ENCODE measurements around a stretch of chr12.

- RAMPAGE, total RNA: no peak
Observed at GRCh38 chr12:117408120-117408385, 46.6 kb upstream of the NOS1 start.

DNA sequence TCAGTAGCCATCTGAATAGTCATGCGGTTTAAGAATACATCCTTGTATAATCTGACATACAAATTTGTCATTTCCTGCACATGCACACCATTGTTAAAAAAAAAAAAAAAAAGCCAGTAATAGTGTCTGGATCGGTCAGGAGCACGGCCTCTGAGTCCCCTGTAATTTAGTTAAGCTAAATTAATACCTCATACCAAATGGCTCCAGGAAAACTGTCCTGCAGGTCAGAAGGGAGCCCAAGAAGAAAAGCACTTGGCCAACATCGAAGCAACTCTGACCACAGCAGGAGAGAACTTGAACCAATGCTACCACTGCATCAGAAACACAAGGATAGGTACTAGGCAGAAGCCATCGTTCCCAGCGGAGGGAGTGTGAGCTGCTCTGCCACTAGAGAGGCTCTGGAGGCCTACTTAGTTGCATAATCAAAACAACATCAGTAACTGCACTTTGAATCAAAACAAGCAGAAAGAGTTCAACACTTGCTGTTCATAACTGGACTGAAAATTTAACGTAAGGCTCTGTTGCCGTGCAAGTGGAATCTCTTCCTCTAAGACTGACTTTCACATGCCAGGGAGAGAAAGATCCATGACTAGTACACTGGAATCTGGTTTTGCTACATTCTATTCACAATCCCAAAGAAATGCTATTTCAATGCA lies 17.1 kb downstream of the RFC5 start:
- RAMPAGE, total RNA: no peak

GRCh38 chr12:118068384-118069189 lies 7.6 kb upstream of the WSB2 start:
- RAMPAGE, total RNA: no peak

GRCh38 chr12:118137083-118137576 lies 1.2 kb downstream of the PEBP1 start:
- RAMPAGE, total RNA: no peak

GRCh38 chr12:118189546-118190250 lies 53.8 kb downstream of the PEBP1 start:
- RAMPAGE, total RNA: no peak

- RAMPAGE, total RNA: no peak
Observed at GRCh38 chr12:118201106-118201517, 65.2 kb downstream of the PEBP1 start.

GRCh38 chr12:118370705-118371879 lies 1.6 kb downstream of the TAOK3 start:
- RAMPAGE, total RNA: no peak

DNA sequence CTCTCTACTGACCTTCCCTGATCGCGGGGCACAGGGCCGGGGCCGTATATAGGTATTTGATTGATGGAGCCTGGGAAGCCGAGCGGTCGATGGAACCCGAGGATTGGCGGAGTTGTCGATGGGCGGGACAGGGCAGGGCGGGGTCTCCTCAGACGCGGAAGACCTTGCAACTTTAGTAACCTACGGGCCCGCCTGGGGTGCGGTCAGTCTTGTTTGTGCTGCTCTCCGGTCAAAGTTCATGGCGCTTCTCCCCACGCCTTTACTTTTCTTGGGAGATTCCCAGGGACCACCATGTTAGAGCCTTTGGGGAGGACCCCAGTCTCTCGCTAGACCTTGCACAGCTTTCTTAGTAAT lies 285 bp upstream of the TAOK3 start:
- RAMPAGE, total RNA: no peak

DNA sequence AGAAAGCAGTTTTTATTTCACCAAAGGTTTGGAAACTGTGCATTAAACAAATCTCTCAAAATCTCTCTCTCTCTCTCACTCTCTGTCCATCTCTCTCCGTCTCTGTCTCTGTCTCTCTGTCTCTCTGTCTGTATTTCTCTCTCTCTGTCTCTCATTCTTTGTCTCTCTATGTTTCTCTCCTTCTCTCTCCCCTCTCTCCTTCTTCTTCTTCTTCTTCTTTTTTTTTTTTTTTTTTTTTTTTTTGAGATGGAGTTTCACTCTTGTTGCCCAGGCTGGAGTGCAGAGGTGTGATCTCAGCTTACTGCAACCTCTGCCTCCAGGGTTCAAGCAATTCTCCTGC lies 18.8 kb downstream of the CCDC60 start:
- RAMPAGE, total RNA: no peak

GRCh38 chr12:119368820-119369521 lies 34.4 kb downstream of the CCDC60 start:
- RAMPAGE, total RNA: no peak

DNA sequence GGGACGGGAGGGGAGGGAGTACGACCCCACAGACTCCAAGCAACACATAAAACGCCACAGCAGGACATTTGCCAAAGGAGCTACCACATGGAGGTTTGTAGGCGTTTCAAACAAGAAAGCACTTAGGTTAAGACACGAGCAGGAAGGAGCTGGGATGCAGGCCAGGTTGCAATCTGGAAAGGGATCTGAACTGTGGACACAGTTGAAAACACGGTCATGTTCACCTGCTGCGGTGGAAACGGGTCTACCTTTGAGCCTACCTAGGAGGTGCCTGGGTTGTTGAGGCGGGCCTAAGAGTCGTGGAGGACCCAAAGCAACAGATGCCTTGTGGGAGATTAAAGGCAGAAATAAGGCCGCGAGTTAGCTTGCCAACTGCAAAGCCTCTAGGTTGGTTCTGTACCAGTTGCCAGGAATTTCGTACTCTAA lies 18.5 kb downstream of the PRKAB1 start:
- RAMPAGE, total RNA: no peak

GRCh38 chr12:119692241-119693667 lies 24.8 kb downstream of the PRKAB1 start:
- RAMPAGE, total RNA: no peak

- RAMPAGE, total RNA: no peak
Observed at GRCh38 chr12:119699276-119699791, 31.4 kb downstream of the PRKAB1 start.

DNA sequence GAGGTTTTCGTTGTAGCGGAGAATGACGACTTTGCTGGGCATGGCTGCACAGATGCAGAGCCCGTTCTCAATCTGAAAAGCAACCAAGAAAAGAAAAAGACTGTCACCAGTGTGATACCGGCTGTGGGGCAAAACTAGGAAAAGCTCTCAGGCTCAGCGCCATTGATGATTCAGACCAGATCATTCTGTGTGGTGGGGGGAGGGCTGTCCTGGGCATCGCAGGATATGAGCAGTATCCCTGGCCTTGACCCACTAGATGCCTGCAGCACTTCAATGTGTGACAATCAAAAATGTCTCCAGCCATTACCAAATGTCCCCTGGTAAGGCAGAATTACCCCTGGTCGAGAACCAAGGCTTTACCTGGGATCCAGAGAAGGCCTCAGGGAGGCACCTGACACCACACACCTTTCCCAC lies 36.5 kb downstream of the PRKAB1 start:
- RAMPAGE, total RNA: no peak

GRCh38 chr12:119989939-119990372 lies 920 bp downstream of the BICDL1 start:
- RAMPAGE, total RNA: no peak

DNA sequence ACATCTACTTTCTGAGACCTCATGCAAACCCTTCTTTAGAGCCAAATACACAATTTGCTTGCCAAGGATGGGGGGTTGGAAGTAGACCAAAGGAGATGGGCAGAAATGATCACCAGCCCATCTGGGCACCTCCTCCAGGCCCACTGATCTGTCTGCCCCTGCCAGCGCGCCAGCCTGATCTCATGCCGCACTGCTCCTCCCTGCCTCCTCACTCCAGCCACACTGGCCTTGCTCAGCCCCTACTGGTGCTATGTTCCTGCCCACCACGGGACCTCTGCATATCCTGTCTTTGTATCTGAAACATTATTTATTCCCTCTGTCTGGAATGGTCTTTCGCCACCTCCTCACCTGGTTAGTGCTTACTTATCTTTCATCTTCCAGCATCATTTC lies 24.8 kb upstream of the RAB35 start:
- RAMPAGE, total RNA: no peak

- RAMPAGE, total RNA: no peak
Observed at GRCh38 chr12:120155000-120155527, 38.5 kb upstream of the RAB35 start.

DNA sequence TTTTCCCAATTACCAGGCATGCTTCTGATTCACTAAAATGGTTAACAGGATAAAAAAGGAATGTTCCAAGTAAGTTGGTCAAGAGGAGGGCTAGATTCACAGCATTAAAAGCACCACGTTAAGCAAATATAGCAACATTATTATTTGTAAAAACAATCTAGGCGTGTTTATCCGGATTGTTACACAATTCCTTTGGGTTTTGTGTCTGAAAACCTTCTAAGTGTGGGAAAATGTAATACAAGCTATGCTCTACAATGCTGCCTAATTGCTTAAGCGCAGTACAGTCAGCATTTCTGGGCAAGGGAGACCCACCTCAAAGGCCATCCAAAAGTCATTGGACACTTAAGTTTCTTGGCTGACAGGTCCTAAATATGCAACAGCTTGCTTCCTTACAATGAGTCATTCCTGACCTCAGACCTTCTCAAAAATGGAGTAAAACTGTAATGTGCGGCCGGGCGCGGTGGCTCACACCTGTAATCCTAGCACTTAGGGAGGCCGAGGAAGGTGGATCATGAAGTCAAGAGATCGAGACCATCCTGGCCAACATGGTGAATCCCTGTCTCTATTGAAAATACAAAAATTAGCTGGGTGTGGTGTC lies 1.1 kb downstream of the RPLP0 start:
- RAMPAGE, total RNA: no peak

GRCh38 chr12:120247410-120247824 lies 18.1 kb downstream of the PXN start:
- RAMPAGE, total RNA: no peak

DNA sequence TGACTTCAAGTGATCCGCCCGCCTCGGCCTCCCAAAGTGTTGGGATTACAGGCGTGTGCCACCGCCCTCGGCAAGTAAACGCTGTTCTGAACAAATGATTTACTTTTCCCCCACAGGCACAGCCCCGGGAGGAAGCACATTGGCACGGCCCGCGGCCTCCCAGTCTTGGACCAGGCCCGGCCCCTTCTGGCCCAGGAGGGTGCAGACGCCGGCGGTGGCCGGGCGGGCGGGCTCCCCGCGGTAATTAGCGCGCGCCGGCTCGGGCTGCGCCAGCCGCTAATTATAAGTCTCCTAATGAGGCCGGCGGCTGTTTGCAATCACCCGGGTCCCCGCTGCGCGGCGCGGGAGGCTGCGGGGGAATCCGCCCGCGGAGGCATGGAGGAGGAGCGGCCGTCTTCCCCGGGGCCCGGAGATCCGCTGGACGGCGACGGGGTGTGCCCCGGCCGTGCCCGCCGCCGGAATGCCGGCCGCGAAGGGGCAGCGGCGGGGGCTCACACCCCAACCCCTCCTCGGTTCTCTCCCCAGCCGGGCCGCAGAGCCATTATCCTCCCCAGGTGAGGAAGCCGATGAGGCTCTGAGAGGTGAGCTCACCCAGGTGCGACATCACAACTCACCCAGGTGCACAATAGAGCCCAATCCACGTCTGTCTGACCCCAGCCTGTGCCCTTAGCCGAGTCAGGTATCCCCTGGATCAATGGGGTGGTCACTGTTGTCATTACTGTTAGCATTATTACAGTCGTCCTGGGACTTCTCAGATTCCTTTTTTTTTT lies 3.4 kb upstream of the POP5 start:
- RAMPAGE, total RNA: no peak

Measured in foreskin keratinocyte (primary cell).